ENCODE measurements around the genes GOLGA8B and ACTC1.

DNA sequence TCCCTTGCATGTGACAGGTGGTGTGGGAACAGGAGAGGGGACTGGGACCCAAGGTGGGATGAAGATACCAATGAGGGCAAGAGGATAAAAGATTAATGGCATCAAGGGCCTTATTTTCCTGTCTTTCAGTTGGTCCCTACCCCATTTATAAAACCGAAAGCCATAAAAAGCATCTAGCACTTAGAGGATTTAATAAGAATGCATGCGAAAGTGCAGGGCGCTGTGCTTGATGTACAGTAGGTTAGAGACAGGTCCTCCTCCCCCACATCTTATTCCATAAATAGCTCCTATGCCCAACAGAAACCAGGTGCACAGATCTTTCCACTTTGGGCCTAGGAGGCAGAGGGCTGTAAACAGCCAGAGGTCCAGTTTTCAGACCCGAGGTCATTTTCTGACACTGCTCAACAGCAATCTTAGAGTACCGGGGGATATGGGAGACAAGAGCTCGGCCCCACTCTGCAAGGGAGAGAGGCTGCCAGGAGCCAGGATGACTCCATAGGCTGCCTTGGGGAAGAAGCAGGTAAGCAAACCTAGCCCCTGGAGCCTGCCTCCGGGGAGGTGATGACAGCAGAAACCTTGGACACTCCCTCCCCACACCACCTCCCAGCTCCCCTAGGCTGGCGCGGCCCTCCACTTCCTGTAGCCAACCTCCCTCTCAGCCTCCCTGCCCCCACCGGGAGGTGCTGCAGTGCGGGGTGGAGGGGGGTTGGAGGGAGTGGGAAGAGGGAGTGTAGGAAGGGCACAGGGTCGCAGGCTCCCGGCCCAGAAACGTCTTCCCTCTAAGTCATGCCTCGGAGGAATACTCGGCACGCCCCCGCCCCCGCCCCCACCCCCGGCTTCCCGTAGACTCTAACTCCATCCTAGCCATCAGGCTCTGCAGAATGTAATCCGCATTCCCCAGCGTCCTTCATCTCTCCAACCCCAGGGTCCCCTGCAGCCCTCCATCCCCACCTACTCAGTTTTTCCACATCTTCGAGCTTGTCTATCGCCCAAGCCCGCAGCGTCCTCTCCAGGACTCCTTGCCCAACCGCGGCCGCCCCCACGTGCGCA lies 869 bp downstream of the LPCAT4 start:
- PRO-cap: unidirectional peak, plus-strand start at position 418 of the sequence; bidirectional peak, plus-strand start at position 742 of the sequence, minus-strand start at position 781 of the sequence

DNA sequence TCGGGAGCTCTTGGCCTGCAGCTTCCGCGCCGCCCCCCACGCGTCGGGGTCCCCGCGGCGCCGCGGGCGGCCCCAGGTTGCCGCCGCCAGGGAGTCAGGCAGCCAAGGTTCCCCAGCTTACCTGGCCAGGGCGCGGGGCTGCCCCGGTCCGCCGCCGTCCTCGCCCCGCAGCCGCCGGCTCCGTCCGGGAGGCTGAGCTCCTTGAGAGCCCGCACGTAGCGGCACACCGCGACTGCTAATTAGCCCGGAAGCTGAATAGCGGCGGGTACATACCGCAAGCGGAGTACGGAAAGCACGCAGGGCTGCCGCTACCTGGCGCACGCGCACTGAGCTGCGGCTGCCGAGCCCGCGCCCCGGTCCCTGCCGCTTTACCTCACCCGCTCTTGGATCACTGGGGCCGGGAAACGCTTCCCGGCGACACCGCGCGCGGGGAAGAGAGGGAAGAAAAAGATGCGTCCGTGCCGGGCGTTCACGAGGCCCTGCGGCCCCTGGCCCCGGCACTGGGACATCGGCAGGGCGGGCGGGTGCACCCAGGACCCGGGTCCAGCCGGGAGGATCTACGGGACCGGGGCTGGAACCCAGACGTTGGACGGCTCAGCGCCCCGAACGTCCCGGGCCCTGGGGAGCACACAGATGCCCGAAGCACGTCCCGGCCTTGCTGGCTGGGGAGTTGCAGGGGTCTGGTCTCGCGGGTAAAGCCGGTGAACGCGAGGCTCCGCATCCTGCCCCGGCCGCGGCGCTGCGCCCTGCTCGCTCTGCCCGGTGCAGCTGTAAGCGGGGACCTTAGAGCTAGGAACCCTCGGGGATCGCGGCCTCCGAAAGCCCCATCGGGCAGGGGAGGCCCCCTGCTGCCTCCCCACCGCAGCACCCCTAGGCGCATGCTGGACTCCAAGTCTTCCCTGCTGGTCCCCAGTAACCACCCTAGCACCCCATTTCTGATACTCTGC lies at the start of gene GOLGA8B:
Gene GOLGA8B (minus strand): TSS at position 257 of the 947 bp plus-strand sequence.
- PRO-cap: bidirectional peak, plus-strand start at position 391 of the sequence, minus-strand start at position 241 of the sequence

- PRO-cap: no peak
Observed at GRCh38 chr15:34662933-34663574, 79.6 kb upstream of the GOLGA8B start.

DNA sequence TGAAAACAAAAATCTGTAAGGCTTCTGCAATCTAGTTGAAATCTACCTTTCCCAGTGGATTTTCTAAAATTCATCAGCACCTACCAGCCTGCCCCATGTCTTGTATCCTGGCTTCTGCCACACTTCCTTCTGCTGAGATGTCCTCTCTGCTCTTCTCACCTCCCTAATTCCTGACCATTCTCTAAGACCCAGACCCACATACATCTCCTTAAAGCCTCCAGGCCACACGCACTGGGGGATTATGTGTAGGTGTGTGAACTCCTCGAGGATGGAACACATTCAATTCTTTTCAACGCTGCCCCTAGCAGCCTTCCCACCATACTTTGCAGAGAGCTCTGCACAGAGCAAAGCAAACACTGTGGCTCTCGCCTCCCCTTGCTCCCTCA lies 6.2 kb downstream of the ACTC1 start:
- PRO-cap: no peak

- PRO-cap: bidirectional peak, plus-strand start at chr15:34795372, minus-strand start at chr15:34795477; bidirectional peak, plus-strand start at chr15:34795858, minus-strand start at chr15:34795549; unidirectional peak, minus-strand start at chr15:34795934
Observed at GRCh38 chr15:34795106-34796058, at the start of gene ACTC1. TSS of gene ACTC1 (minus strand) at chr15:34795549.

DNA sequence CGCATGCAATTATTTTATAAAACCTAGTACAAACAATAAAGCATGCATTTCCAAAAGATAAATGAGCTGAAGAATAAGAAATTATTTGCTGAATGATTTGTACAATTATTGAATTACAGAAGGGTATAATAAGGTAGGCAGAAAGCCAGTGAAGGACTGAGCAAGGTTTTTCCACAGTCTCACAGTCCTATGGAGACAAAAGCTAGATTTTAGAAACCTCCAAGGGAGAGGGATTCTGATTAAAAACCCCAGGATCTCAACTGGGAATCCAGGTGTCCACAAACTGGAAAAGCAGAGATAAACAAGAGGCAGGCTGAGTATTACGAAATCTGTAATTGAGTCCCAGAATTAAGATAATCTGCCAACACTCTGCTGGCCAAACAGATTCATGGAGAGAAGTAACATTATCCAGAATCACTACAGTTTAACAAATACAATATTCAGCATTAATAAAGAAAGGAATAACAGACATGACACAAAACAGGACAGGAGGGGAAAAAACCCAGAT lies 227.1 kb upstream of the NANOGP8 start:
- PRO-cap: no peak

GRCh38 chr15:36601477-36601988 lies 22.1 kb downstream of the CDIN1 start:
- PRO-cap: no peak

DNA sequence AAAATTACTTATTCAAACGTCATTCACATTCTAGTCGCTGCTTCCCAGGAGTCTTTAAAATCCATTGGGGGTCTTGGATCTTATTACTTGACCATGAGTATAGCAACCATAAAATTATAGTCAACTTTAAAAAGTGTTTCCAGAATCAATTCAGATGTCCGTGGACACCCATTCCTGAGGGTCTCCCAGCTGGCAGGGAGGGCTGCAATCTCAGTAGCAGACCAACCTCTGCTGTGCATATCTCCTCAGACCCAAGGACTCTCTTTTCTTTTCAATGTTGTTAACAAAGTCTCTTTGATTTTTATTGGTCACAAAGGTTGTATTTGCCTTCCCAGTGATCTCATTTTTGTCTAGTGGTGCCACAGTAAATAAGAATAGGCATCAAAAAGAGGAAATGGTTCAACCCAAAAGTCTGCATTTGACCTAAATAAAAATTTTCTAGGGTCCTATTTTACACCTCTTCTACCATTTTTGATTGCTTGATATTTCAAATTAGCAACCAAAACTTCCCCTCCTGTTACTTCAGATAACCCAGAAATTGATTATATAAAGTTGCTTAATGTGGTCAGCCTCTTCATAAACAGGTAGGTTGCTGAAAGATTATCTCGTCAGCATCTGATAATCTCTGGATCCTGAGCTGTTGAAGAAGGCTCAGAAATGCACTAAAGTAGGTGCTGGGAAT lies 225.8 kb downstream of the CDIN1 start:
- PRO-cap: no peak

- PRO-cap: no peak
Observed at GRCh38 chr15:37021520-37022089, 78.7 kb downstream of the MEIS2 start.

DNA sequence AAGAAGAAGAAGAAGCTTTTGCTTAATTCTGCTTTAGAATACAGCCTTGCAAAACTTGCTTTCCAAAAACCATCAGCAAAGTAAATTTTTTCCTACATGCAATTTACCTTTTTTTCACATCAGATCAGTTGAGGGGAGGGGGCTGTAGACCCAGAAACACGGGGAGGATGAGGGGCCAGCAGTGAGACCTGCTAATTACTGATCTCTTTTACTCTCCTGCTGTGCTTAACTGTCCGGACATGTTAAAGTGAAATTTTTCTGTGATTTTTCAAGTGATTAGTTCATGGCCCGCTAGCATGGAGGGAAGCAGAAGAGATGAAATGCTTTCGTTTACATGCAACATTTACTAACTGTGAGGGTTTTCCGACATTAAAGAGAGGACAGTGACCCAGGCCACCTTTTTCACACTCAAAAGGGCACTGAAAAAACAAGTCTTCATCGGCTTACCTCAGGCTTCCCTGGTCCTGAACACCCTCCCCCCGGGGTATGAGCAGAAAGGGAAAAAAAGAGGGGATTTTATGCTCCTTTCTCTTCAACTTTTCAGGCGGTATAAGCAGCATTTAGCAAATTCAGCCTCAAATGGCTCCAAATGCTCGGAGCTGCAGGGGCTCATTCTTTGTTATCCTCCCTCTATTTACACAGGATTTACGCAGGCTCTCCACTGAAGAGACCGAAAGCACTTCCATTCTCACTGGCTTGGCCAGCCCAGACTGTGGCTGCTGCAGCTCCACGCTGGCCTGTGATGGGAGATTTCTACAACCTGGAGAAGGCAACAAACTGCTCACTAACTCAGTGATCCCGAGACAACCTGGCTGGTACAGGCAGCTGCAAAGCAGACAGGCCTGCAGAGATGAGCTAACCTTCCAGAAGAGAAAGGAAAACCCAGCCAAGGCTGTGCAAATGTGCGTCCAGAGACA lies 54.6 kb downstream of the MEIS2 start:
- PRO-cap: bidirectional peak, plus-strand start at position 792 of the sequence, minus-strand start at position 810 of the sequence; unidirectional peak, minus-strand start at position 852 of the sequence

- PRO-cap: no peak
Observed at GRCh38 chr15:37110704-37111182, 10.4 kb upstream of the MEIS2 start.

- PRO-cap: no peak
Observed at GRCh38 chr15:37206604-37207120, 106.3 kb upstream of the MEIS2 start.

DNA sequence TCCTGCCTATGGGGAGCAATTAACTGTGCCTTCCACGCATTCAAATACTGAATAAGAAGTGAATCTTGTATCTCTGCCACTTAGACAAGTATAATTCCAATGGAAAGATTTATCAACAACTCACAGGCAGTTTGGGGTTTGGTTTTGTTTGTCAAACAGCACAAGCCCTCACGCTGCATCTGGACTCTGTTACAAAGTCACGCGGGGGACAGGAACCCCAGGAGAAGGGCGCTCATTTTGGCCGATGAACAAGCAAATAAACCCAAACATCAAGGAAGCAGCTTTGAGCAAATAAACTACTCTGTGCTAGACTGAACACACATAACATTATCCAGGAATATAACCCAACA lies 61.7 kb upstream of the TMCO5A start:
- PRO-cap: no peak

- PRO-cap: no peak
Observed at GRCh38 chr15:37877728-37877983, 56.8 kb upstream of the TMCO5A start.

GRCh38 chr15:37901962-37902452 lies 32.4 kb upstream of the TMCO5A start:
- PRO-cap: no peak

DNA sequence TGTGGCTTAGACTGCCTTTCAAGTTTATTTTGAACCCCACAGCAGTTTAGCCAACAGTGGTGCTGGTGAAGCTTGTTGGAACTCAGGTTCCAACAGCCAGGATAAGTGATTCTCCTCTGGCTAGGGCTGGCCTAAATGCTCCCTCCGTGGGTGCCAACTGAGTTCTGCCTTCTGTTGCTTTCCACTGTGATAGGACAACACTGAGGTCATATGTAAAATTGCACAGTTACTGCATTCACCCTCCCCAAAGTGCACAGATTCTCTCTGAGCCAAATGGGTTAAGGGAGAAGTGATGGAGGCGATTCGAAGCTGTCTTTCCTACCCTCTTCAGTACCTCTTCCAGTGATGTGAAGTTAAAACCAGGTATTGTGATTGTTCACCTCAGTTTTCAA lies 70.0 kb downstream of the TMCO5A start:
- PRO-cap: no peak

GRCh38 chr15:38005872-38006407 lies 71.5 kb downstream of the TMCO5A start:
- PRO-cap: no peak

- PRO-cap: no peak
Observed at GRCh38 chr15:38069491-38069894, 135.1 kb downstream of the TMCO5A start.

- PRO-cap: no peak
Observed at GRCh38 chr15:38129433-38130218, 123.0 kb upstream of the SPRED1 start.

DNA sequence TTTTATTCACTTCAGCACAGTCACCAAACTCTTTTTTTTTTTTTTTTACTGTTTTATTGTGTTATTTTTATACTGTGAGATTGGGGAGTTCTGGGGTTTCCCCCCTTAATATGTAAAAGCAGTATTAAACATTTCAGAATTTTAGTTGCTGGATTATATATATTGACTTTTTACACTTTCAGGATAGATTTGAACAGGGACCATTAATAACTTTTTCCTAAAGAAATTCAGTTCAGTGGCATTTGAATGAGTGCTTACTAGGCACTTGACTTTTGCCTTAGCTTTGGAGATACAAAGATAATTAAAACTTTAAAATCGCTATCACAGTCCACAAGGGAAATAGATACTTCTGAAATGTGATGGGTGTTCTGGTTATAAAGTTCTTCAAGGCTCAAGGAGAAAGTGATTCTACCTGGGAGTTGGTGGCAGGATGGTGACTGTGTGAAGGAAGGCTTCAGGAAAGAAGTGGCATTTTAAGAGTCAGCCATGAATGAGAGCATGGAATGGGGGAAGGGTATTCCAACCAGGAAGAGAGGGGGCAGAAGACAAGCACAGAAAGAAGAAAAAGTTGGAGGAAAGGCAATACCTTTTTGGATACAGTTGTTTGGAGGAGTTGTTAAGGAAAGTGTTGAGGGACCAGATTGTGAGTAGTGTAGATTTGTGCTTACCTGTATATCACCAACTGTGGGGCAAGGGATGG lies 9.5 kb downstream of the SPRED1 start:
- PRO-cap: no peak

Data from neuron (in vitro differentiated cells).